Non-pigmented ciliary epithelial cell (primary cell): ENCODE measurements around the genes NRK and PWWP3B.

DNA sequence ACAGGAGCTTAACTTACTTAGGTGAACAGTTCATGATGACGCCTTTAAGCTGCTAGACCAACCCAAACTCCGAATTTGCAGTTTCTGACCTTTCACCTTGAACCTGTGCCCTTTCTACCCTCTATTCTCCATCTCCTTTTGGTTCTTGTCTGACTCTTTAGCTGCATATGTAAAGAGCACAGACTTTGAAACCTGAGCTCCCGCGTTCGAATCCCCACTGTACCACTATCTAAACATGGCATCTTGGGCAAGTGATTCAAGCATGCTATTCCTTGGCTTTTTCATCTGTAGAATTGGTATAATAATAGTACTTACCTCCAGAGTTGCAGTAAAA lies 398 bp upstream of the SLC25A53 start:
- RRBS = no CpG with 5 or more reads among the region's 5 CpGs

DNA sequence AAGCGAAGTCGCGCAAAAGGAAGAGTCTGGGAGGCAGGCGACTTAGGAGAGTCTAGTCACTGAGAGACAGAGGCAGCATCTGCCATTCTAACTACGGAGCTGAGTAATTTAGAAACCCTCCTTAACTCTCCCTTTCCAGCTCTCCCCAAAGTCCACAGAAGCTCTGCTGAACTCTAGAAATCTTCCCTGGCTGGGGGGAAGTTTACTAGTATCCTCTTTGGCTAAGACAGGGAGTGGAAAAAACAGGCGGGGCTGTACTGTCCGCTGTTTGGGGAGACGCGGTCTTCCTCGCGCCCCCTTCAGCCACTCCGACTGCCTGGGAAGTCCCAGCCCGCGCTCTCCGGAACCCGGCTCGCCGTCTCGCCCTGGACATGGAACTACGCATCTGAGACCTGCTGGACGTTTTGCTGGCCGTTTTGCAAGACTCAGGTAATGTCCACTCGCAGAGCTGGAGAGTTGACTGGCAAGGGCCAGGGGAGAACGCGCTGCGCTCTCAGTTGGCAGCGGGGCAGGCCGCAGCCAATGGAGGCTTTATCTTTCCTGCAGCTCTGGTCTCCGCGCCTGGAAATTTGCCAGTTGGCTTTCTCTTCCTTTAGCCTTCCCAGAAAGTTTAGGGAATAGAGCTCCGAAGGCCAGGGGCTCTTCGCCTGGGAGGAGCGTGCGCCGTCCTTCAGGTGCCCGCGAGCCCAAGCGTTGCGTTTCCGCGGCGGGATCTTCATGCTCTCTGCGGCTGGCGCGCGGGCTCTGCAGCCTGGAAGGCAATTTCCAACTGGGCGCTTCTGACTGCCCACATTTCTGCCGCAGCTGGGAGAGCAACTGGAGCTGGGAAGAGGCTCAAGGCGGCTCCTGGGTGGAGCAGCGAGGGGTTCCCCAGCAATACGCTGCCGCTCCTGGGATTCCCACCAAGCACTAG lies 880 bp downstream of the IL1RAPL2 start:
- RRBS = no CpG with 5 or more reads among the region's 52 CpGs

- RRBS = no CpG with 5 or more reads among the region's 1 CpG
These were observed 96.6 kb downstream of the IL1RAPL2 start for GRCh38 chrX:104662509-104663044.

DNA sequence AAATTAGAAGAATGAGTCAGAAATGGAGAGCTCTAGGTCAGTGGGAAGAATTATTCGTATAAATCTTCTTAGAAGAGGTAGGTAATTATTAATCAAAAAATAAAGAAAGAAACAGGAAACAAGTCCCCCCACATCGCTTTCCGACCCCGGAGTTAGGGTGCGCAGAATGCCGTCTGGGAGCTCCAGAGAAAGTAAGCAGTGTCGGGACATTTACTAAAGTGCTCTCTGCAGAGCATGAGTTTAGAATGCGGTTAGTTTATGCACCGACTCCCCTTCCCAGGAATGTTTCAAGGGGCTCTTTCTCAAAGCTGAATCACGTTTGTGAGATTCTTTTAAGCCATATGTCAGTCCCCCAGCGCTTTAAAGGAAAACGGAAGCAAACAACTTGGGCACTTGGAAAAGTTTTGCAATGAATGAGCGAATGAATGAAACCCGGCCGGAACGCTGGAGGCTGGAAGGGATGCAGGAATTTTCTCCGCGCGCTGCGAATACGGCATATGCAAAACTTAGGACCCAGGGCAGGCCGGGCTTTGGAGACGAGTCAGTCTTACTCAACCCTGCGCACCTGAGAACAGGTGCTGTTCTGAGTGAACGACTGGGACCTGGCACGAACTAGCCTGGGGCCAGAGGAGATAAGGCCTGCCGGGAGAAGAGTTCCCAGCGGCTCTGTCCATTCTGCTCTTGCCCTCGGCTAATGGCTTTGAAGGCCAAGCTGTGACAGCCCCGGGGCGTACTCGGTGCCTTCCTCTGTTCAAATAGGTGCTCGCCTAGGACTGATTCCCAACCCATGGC lies 900 bp upstream of the NRK start:
- RRBS = 8% methylated on average over 7 of the region's 33 CpGs

DNA sequence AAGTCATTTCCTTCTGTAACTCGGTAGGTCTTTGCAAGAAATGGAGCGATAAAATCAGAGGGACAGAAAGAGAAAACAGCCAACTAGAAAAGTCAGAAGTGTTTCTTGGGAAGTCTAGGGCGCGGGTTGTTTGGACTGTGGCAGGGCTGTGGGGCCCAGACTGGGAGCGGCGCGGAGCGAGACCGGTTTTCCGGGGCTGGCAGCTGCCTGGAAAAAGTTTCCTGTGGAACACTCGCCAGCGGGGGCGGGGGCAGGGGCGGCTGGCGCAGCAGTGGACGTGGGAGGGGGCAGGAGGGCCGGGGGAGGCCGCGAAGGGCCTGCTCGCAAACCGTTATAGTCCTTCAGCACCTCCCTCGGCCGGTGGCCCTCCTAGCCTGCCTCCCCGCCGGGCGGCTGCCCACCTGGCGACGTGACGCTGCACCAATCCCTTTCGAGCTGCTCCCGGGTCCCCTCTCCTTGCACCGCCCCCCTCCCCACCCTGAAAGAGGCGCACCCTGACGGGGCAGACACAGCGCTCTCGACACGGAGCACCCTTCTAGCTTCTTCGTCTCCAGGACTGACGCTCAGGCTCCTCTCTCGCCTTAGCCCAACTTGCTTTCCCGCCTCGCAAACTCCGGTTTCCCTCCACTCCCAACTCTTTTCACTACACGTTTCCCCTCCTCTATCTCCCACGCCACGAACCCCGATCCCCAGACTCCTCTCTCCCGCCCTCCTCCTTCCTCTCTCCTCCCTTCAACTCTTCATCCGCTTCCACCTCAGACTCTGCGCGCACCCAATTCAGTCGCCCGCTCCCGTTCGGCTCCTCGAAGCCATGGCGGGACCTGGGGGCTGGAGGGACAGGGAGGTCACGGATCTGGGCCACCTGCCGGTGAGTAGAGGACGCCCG lies at the start of gene NRK:
TSS of gene NRK (plus strand) at position 505 of the 886 bp plus-strand sequence.
- RRBS = 2% methylated on average over 15 of the region's 61 CpGs

- RRBS = no CpG with 5 or more reads among the region's 16 CpGs
These were observed at the start of gene PWWP3B for GRCh38 chrX:106168014-106168576. Gene PWWP3B (plus strand): TSS chrX:106168305.

GRCh38 chrX:106726967-106727607 lies 586 bp downstream of the RNF128 start:
- RRBS = under 1% methylated on average over 2 of the region's 40 CpGs

DNA sequence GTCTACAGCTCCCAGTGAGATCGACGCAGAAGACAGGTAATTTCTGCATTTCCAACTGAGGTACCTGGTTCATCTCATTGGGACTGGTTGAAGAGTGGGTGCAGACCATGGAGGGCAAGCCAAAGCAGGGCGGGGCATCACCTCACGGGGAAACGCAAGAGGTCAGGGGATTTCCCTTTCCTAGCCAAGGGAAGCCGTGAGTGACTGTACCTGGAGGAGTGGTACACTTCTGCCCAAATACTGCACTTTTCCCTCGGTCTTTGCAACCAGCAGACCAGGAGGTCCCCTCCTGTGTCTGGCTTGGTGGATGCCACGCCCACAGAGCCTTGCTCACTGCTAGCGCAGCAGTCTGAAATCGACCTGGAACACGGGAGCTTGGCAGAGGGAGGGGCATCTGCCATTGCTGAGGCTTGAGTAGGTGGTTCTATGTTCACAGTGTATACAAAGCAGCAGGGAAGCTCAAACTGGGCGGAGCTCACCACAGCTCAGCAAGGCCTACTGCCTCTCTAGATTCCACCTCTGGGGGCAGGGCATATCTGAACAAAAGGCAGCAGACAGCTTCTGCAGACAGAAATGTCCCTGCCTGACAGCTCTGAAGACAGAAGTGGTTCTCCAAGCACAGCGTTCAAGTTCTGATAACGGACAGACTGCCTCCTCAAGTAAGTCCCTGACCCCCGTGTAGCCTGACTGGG lies 33.5 kb downstream of the MORC4 start:
- RRBS = no CpG with 5 or more reads among the region's 15 CpGs

- RRBS = 1% methylated on average over 32 of the region's 84 CpGs
These were observed 765 bp downstream of the MORC4 start for GRCh38 chrX:106998968-106999925.

DNA sequence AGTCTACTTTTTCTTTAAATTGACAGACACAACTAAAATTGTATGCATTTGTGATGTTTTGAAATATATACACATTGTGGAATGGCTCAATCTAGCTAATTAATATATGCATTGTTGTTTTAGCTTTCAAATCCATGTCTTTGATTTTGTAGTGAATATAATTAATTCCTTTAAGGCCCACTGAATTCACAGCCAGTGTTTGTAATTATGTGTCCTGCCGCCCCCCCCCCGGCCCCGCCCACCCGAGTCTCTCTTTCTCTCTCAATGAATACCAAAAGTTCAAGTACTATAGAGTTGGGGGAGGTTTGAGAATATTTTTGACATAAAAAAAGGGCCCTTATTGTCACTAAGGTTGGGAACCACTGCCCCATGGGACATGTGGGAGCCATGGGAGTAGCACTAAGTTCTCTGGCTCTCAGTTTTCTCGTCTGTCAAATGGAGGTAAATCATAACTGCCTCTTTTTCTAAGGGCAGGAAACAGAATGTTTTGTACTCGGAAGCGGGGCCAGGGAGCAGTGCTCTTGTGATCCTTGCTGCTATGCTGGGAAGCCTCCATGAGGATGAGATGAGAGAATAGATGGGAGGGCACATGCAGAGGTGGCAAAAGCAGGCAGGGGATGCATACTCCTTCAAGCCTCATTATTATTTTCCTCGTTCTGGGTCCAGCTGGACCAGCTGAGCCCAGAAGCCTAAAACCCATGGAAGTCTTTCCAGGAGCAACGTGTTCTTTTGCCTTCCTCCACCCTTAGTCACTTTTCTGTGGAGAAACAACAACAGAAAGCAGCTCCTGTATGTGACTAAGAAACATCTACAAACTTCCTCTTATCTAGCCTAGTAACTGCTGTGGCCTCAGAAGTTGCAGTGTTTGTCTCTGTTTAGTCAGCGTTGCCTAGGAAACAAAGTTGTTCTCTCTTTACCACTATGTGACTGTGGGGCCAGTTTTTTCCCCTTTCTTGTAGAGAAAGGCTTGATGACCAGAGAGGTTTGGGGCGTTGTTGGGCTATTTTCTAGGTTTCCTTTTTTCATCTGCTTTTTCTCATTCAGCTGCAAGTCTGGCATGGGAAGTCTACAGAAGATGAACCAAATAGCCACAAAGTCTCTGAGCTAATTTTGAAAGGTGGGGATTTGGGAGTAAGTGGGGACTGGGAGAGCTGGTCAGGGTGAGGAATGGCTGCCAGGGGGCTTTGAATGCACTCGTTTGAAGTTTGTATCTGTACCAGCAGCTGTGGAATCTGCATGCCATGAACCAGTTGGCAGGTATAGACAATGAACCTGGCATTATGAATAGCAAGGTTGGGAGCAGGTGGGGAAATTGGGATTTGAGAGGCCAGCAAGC lies 64.8 kb downstream of the TSC22D3 start:
- RRBS = no CpG with 5 or more reads among the region's 12 CpGs

DNA sequence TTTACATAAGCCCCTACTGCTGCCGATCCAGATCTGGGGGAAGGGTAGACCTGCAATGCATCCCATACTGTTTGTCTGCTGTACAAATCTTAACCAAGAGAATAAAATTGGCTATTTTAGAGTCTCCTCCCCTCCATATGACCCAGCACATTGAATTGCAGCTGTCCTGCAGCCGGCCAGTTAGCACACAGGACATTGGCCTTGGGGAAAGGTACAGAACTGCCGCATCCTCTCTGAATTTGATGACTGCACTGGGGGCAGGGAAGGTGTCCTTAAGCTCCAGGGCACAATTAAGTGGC lies 60.5 kb downstream of the TSC22D3 start:
- RRBS = no CpG with 5 or more reads among the region's 3 CpGs

DNA sequence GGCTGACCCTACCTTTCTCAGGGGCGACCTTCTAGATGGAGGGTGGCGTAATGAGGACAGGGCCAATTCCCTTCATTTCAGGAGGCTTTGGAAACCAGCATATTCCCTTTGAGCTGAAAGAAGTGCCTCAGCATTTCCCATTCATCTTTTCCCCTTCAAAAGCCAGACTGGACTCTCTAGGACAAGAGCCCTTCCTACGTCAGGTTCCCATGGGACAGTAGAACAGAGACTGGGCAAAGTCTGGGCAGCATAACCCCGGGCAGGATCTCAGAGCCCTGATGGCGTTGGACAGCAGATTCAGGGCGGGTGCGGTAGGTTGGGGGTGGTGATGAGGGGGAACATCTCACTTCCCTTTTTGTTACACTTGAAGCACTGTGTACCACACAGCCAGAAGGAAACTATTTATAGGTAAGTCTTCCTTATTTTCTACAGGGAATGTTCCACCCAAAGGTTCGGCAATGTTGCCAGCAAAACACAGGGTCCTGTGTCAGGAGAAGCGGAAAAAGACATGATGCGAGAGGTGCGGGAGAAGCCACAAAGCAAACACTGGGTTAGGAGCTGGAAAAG lies 54.3 kb downstream of the TSC22D3 start:
- RRBS = no CpG with 5 or more reads among the region's 11 CpGs

DNA sequence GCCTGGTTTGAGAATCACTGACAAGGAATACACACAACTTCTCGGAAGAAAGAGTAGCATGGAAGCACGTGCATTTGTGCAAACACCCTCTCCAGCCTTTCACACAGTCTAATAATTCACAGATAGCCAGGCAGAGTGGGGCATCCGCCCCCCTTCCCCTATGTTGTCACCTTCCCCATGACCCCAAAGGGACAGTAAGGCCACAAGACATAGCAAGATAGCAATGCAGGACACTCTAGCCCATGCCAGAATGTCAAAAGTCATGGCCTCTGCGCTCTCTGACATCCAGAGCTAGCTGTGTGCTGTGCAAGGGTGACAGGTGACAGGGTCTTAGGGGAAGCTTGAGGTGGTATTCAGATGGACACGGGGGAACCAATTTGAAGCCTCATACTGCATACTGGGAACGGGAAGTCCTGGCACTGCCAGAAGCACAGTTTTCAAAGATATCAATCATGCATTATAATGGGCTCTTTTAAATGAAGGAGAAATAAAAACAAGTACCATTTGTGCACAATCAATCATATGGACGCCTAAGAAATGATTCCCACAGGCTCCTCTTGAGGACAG lies 51.1 kb downstream of the TSC22D3 start:
- RRBS = no CpG with 5 or more reads among the region's 7 CpGs

DNA sequence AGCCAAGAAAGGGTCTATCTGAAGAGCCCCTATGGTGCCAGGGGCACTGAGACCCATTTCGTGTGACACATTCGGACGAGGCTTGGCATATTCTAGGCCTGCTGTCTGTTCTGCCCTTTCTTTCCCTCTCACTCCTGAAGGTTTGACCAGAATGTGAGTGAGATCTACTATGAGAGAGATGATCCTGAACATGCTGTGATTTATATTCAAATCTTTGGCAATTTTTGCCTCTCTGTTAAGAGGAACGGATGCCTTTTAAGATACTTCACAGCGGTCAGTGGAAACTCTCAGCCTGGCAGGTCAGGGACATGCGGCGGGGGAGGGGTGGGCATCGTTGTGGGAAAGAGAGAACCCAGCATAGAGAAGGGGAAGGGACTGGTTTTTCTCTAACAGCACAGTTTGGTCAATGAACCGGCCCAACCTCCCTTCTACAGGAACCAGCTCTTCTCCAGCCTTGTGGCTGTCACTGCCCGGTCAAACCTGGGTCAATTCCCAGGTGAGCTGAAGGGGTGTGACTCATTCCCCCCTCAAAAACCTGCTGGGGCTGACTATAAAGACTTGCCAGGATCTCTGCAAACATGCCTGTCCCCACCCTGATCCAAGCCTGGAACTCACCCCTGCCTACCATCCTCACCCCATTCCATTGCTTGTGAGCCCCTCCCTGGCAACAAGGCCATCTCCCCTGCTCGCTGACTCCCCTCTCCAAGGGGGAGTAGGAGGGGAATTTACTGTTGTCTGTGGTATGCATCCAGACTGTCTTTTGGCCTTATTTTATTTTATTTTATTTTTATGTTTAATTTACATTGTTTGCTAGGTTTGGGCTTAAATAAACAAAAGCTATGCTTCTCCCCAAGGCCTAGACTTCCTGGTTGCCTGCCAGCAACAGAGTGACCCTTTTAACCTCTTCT lies 49.8 kb downstream of the TSC22D3 start:
- RRBS = 82% methylated on average over 2 of the region's 11 CpGs

- RRBS = no CpG with 5 or more reads among the region's 12 CpGs
These were observed 38.7 kb downstream of the TSC22D3 start for GRCh38 chrX:107736611-107737487.

GRCh38 chrX:107741247-107742315 lies 34.0 kb downstream of the TSC22D3 start:
- RRBS = no CpG with 5 or more reads among the region's 16 CpGs

- RRBS = no CpG with 5 or more reads among the region's 3 CpGs
These were observed 52.2 kb downstream of the MID2 start for GRCh38 chrX:107877958-107878157.

GRCh38 chrX:108090434-108090764 lies 943 bp downstream of the PSMD10 start:
- RRBS = no CpG with 5 or more reads among the region's 3 CpGs

DNA sequence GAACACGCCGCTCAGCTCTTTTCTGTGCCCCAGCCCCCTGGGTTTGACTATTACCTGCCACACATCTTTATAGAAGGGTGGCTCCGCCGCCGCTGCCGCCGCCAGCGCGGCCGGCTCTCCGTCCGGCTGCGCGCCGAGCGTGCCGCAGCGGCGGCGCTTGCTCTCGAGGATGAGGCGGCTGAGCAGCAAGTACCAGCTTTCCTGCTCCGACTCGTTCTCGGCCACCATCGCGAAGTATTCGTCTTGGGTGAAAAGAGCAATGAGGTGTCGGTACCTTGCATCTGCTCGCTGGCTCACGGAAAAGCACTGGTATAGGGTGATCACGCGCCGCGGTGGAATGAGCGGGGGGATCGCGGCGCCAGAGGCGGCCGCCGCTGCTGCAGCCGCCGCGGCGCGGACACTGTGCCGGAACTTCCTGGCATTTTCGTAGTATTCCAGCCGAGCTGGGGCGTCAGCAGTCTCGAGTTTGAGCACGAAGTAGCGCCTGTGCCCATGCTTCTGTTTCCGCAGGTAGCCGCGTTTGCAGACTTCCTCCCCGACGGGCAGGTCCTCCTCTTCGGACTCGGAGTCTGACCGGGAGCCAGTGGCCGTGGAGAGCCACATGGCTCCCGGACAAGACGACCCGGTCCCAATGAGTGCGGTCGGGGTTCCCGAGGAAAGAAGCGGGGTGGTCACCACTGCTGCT lies 638 bp downstream of the IRS4 start:
- RRBS = no CpG with 5 or more reads among the region's 70 CpGs